Placental pericyte (primary cell): ENCODE data around the gene ASTN1.

DNA sequence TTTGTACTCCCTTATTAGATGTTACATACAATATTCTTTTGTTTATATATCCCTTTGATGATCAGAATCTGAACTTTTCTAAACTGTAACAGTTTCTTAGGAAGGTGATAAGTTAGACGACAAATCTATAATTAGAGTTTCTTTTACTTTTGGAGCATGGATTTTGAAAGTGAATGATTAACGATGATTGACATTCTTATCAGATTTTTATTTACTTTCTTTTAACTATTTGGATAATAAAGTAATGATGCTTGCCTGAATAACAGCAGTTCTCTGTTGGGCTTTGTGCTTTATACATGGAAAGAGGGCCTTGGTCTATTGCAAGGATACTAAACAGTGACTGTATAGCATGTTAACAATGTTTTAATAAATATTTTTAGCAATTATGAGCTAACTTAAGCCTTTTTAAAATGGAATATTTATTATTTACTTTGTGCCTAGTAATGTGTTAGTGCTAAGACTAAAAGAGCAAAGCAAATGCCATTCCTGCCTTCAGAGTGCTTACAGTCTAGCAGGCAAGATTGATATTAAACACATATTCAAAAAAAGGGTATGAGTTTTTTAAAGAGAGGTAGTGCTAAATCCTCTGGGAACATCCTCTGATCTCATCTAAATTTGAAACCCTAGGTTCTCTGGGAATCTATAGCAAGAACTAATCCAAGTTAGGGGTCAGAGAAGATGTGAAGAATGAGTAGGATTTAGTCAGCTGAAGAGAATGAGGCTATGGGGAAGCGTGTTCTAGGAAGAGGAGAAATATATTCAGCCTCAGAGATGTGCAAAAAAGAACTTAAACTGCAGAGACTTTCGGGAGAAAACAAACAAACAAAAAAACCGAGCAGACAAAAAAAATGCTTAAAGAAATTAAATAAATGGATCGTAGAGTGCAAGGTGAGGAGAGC is 101.1 kb upstream of the CACYBP start:
- CAGE, long polyA plus RNA, result no peak

DNA sequence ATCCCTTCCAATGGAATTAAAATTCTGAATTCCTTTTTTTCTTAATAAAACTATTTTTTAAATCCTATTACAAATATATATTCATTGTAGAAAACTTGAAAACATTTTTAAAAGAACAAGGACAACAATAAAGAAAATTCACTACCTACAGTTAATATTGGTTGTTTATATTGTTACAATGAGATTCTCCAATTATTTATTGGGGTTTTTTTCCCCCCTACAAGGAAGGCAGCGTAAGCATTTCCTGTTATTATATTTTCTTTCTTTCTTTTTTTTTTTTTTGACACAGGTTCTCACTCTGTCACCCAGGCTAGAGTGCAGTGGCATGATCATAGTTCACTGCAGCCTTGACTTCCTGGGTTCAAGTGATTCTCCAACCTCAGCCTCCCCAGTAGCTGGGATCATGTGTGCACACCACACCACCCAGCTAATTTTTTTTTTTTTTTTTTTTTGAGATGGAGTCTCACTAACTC is 32.8 kb upstream of the CACYBP start:
- CAGE, long polyA plus RNA, result no peak

- CAGE, long polyA plus RNA, result no peak
Measured at GRCh38 chr1:175044464-175045088, 21.4 kb upstream of the MRPS14 start.

- CAGE, long polyA plus RNA, result no peak
Measured at GRCh38 chr1:175262169-175262440, 69.5 kb upstream of the KIAA0040 start.

DNA sequence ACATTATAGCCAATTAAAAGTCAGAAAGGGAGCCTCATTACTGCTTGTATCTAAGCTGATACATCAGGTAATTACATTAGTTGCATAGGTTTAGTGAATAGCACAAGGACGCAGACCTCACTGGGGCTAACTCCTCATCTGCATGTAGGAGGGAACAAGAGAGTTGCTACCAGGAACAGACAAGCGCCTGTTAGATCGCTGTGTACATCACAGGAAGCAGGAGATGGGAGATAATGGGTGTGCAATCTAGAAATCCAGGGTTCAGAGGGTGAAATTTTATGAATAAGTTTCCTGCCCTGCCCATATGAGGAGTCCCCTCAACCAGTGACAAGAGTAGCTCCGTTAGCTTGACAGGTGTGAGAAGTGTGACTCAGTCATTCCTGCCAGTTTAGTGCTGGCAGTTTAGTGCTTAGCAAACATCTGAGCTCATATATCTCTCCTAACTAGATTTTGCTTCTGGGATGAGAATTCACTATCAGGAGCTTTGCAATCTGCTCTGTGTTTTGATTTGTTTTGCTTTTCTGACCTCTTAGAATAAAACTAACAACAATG is 96.8 kb upstream of the TNR start:
- CAGE, long polyA plus RNA, result no peak

DNA sequence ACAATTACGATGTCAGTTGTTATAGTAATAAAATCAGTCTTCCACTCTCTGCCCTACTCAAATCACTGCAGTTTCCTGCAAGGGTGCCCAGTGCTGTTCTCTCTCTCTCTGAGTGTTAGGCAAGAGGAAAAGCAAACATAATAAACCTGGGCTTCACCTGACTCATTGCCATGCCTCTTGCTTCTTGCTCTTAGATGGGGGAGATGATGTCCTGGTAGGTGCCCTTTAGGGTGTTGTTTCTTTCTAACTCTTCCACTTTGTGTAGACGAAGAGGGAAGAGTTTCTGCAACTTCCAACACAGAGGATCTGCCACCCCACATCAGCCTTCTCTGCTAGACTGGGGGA is 59.5 kb downstream of the PAPPA2 start:
- CAGE, long polyA plus RNA, result no peak

DNA sequence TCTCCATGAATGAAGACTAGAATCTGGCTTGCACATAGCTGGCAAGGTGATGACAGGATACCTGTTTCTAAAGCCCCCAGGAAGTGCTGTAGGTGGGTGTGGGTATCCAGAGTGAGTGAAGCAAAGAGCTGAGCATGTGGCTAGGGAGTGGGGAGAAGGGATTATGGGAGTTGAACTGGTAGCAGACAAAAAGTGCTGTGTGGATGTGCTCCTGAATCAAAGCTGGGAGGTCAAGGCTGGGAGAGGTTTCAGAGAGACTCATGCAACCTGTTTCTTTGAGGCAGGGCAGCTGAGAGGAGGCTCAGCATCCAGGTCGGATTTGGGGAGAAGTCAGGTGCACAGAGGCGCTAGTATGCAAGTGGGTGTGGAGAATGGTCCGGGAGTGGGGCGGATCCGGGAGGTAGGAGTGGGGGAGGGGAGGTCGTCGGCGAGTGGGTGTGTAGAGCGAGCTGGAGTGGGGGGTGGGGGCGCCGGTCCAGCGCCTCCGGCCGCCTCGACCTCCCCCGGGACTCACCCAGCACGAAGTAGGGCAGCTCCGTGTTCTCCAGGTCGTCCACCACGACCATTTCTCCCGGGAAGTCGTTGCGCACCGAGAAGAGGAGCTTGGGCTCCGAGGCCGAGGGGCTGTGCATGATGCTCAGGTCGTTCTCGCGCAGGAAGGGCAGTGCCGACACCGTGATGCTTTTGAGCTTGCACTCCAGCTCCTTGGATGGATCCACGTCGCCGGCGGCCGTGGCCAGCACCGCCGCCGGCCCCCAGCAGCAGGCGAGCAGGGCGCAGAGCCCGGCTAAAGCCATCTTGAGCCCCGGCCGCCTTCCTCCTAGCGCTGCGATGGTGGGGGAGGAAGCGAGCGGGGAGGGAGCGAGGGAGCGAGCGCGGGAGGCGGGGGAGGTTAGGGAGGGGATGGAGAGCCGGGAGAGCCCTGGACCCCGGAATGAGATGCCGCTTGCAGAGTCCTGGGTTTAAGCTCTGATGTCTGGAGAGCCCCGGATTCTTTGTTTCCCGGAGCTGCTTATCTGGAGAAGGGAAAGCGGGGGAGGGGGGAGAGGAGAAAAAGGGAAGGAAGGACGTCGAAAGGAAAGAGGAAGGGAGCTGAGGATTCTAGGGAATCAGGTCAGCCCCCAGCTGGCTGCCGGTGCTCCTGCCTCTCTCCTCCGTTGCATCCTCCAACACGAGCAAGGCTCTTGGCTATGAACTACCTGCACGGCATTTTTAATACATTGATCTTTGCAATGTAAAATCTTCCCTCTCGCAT is at the start of gene ASTN1:
ASTN1 (minus strand) TSS at position 833 of the 1,255 bp plus-strand sequence.
- CAGE, long polyA plus RNA, result no peak

GRCh38 chr1:177984192-177984665 is 14.4 kb upstream of the SEC16B start:
- CAGE, long polyA plus RNA, result no peak

- CAGE, long polyA plus RNA, result no peak
Measured at GRCh38 chr1:178176983-178177679, 83.2 kb downstream of the RASAL2 start.

DNA sequence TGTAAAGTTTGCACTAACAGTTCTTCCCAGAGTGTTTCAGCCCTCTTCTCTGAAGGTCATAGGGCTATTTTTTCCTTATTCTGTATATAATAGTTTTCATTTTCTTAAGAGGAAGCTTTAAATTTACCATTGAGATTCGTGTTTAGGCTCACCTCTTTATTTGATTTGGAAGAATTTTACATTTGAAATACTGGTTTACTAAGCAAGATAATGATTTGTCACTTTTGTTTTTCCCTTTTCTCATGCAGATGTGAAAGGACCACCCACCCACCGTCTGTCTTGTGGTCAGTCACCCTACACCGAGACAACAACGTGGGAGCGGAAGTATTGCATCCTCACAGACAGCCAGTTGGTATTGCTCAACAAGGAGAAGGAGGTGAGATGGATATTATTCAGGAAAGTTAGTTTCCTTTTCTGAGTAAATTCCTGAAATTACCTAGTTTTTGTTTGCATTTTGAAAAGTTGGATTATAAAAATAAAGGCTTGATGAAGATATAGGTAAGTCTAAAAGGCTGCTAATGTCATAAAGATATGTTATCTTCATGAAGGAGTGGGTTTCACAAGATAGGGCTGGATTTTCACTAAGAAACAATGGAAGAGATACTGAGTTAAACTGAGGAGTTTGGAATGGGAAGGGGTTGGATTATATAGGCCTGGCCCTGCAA is 189.5 kb downstream of the RASAL2 start:
- CAGE, long polyA plus RNA, result no peak

GRCh38 chr1:178408950-178409337 is 87.8 kb downstream of the CLEC20A start:
- CAGE, long polyA plus RNA, result no peak

- CAGE, long polyA plus RNA, result no peak
Measured at GRCh38 chr1:178608835-178609388, 96.0 kb downstream of the TEX35 start.

- CAGE, long polyA plus RNA, result no peak
Measured at GRCh38 chr1:178933828-178934445, 63.1 kb upstream of the ANGPTL1 start.

DNA sequence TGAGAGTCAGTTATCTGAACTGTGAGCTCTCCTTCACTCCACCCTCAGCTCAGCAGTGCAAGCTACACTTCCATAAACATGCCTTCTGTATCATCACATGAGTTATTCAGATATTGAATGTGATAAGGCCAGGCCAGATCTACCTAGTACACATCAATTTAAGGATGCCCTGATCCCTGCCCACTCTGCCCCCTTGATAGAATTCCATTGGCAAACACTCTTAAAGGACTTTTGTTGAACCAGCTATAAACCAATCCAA is 60.3 kb upstream of the FAM20B start:
- CAGE, long polyA plus RNA, result no peak

DNA sequence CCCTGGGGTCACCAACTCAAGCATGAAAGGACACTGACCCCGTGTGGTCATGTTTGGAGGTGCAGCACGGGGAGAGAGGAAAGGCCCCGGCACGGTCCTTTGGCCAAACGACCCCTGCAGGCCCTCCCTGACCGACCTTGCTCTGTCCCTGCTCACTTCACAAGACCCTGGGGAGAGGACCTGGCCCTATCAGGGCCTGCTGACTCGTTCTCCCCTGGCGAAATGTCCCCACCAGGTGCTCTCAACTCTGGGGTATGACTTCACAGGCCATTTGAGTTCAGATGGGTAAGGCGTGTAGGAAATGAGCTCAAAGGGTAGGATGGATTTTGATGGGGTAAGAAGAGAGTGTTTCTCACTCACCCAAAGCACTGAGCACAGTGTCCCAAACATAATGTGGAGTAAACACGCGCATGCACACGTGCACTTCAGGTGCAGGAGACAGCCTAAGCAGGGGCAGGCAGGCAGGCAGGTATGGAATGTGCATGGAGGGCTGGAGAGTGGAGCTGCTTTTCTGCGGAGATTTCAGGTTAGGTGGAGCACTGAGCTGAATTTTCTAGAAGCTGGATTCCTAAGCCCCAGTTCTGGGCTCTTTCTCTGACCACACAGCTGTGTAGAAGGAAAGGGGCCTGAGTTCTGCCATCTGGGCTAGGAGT is 22.7 kb upstream of the FAM20B start:
- CAGE, long polyA plus RNA, result no peak

GRCh38 chr1:179517313-179517683 is 58.5 kb downstream of the NPHS2 start:
- CAGE, long polyA plus RNA, result no peak

DNA sequence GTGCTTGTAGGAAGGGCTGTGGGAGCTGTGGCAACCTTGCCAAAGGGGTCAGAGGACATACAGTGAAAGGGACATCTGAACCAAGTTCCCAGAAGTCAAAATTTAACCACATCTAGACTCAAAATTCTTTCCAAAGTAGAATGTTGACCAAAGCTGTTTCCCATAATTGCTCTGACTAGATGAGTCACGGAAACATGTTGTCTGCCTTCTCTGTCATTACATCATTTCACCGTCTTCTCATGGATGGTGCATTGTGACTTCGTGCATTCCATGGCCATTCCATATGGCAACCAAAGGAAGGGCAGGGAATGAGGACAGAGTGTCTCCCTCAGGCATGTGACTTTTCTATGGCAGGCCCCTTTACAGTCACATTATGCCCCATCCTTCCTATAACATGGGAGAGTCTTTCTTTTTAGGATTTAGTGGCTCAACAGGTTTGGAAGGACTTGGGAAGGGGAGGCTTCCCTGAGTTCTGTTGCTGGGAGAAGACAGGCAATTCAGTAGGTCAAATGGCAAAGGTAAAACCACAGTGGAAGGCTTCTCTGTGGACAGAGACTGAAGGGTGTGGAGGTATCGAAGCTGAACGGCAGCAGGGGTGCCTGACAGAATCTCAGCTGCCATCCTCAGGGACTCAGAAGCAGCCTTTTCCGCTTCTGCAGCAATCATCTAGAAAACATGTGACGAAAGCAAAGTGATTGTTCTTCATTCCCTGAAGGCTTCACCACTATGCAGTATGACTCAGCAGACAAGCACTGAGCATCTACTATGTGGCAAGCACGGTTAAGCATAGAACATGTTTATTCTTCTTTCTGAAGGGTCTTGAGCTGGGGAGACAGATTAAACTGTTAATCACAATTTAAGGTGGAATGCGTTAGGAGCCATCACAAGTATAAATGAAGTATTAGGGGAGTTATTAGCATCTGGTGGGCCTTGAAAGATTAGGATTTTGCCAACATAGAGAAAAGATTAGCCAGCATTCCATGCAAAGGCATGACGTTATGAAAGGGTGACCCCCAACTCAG is 24.7 kb downstream of the NPHS2 start:
- CAGE, long polyA plus RNA, result no peak

DNA sequence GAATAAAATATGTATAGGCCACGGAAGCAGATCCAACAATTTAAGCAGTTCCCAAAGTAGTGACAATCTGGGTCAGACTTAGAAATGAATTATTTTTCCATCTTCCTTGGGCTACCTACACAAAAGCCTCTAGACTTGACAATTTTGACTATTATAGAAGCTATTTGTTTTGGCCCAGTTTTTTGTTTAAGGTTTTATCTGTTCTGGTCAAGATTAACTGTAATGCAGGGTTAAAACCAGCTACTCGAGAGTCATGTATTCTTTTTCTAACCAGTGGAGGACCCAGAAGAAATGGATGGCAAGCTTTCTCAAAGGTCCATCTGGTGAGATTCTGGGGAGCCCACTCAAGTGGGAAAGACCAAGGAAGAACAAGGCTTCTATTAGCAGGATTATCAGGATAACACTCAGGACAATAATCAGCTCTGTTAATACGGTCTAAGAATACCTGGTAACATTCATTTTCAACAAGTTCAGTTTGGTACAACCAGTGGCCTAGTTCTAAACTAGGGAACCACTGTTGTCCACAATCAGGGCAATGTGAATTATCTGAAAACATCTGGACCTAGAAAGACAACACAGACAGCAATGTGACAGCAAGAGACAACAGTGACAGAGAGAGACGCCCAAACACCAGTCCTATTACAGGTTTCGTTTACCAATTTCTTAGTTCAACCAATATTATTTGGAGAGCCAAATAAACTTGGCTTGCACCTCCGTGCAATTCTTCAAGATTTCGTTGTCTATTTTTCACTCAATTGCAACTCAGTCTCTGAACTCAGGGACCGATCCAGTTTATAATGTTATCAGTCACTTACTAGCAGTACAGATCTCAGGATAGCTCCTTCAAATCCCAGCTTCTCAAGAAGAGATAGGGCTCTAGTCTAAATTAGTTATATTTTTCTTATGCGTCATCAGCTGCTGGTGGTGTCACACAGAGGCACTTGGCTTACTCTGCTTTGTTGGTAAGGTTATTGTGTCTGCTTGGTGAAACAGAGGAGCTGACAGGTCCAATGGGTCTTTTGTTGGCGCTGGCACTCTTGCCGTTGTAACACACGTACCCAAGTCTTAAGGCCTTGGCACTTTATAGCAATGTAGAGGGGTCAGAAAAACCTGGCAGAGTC is 12.6 kb downstream of the TOR1AIP2 start:
- CAGE, long polyA plus RNA, result no peak

DNA sequence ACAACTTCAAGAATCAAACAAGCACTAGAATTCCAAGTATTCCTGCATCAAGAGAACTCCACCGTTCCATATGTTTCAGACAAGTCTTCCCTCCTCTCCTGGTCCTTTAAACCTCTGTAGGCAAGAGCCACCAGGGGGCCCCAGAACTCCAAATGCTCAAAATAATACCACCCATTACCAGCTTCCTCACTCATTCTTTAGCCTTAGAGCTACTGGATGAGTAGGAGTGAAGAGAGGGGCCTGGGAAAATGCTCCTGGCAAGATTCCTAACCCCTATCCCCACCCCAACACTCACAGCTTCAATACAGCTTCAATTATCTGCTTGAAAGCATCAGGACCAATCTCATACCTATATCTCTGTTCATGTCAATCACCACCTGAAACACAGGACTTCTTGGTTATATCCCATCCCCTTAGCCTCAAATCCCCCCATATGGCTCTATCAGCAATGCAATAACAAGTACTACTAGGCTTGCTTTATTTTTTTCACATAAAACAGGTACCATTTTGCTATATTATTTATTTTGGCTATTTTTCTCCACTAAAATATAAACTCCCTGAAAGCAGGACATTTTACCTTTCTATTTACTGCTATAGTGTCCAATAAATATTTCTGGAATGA is 9.7 kb downstream of the TOR1AIP2 start:
- CAGE, long polyA plus RNA, result no peak

- CAGE, long polyA plus RNA, result no peak
Measured at GRCh38 chr1:179876018-179876921, 1.3 kb downstream of the TOR1AIP2 start.